Peritoneum (tissue), 1 donor: ENCODE measurements around a stretch of chr6.

GRCh38 chr6:30647645-30648027 is 703 bp downstream of the C6orf136 start:
- PRO-cap = no peak

DNA sequence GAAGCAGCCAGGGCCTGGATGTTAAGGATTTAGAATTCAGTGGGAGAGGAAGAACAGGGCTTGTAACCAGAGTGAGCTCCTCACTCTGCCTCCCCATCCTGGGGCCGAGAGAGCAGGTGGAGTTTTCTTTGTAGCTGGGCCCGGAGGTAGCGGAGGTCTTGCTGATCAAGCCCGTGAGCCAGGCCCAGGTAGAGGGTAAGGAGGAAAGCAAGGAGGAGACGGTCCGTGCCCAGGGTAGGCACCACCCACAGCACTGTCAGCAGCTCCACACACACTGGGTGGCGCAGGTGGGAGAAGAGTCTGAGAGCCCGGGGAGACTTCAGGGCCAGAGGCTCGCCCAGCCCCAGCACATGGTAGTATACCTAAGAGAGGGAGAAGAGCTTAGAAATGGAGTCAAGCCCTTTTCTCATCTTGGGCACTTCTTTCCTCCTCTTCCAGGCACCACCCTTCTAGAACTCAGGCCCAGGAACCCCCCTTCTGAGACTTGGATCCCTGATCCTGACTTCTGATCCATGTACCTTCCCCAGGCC is 2.1 kb downstream of the NRM start:
- PRO-cap = no peak

- PRO-cap = no peak
Measured at GRCh38 chr6:30722219-30723432, 2.5 kb downstream of the TUBB start.

- PRO-cap = no peak
Measured at GRCh38 chr6:30730332-30731260, 10.4 kb downstream of the TUBB start.

- PRO-cap = unidirectional peak, plus-strand start at chr6:30752648
Measured at GRCh38 chr6:30752094-30753176, 8.1 kb upstream of the IER3 start.

DNA sequence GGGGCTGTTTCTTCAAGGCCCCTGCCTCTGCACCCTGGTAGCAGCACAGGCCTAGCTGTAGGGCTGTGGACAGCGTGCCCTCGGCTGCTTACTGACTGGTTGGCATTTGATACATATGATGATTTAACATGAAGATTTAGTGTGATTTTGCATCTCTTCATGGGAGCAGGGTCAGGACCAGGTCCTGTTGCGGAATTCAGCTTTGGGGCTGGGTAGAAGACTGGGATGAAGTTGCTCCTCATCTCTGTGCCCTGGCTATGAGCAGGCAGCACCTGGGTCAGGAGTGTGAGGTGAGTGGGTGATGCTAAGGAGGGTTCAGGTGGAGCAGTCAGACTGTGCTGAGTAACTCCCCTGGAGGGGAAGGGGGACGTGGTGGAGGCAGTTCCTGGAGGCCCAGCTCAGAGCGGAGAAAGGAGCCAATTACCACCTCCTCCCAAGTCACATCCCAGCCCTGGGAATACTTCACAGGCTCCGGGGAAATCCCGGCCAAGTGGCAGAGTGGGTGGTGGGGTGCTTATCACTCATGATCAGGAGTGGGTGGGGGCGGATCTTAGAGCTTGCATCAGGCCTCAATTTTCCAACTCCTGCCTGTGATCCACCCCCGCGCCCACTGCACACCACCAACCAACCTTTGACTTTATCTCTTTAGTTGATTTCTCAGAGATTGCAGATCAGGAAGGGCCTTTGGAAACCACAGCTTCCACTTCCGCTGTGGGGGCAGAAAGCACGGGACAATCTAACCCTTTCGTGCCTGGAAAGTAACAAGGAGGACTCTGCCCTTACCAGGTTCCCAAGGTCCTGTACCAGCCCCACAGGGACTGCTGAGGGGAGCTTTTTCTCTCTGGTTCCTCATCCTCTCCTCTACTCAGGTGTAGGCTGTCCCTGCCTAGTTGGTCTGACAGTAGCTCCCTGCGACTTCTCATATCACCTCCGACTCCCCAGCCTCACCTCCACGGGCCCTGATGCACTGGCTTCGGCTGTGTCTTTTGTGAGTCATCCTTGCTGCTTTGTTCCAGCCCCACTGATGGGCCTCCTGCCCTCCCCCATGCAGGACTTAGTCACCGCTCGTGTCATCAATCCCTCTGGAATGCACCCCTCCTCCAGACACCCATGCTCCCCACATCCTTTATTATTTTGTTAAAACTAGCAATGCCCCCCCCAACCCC is 24.8 kb upstream of the IER3 start:
- PRO-cap = no peak

- PRO-cap = no peak
Measured at GRCh38 chr6:30847627-30848705, 36.4 kb upstream of the DDR1 start.

GRCh38 chr6:30882396-30883557 is 1.5 kb upstream of the DDR1 start:
- PRO-cap = no peak

GRCh38 chr6:30948917-30950453 is 8.7 kb downstream of the MUCL3 start:
- PRO-cap = no peak

DNA sequence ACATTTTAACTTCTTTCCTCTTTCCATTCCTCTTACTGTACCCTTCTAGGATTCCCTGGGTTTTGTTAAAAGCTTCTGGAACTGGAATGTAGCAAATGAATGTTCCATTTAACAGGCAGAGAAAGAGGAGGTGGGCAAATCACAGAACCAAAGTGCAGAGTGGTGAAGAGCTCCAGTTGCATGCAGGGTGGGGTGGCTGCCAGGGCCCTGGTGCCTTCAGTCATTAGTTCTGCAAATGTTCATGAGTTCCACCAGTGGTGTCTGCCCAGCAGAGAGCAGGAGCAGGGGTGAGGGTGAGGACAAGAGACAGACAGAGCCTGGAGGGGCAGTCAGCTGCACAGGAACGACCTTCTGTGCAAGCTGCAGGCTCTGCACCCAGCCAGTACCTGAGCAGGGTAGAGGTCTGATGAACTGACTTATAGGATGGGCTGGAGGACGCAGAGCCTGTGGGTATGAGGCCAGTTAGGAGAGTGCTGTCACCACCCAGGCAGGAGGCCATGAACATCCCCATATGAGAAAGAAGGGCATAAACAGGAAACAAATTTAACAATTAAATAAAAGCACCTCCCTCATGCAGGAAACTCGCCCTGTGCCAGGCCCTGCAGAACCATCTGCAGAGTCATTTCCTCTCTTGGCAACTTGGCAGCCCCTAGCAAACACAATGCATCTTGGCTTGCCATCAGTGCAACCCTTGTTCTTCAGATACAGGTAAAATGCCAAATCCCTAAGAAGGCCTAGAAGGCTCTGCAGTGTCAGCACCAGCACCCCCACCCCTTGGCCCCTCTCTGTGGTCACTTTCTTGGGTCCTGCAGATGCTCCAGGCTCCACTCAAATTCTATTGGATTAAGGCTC is 18.0 kb downstream of the C6orf15 start:
- PRO-cap = no peak

GRCh38 chr6:31126453-31127307 is 6.4 kb upstream of the CDSN start:
- PRO-cap = no peak

DNA sequence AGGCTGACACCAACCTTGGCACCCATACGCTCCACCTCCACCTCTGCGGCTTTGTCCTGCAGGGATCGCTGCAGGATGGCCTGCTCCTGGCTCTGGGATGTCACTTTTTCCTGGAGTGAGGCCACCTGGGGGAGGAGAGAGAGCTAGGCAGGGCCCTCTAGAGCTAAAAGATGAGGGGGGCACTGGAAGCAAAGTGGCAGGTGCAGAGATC is 9.1 kb downstream of the CCHCR1 start:
- PRO-cap = no peak

GRCh38 chr6:31164892-31165735 is 5.4 kb downstream of the POU5F1 start:
- PRO-cap = no peak

DNA sequence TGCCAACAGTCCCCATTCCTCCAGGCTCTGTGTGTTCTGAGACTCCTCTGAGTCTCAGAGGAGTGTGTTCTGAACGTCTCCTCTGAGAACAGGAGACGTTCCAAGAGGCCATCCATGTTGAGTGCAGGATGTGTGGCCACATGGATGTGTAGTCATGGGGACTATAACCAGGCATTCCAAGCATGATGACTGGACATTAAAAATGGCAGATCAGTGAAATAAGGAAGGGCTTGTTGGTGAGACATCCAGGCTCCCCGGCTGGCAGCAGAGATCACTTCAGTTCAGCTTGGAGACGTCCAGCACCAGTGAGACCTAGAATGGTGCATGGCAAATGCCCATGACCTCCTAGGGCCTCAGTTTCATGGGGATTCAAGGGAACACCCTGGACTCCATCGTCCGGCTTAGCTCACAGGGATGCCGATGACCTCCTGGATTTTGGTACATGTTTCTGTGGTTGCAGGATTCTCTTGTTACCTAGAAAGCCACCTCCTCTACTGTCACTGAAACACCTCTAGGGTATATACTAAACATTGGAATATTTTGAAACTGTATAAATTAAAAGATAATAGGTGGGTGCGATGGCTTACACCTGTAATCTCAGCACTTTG is 34.4 kb upstream of the POU5F1 start:
- PRO-cap = no peak

DNA sequence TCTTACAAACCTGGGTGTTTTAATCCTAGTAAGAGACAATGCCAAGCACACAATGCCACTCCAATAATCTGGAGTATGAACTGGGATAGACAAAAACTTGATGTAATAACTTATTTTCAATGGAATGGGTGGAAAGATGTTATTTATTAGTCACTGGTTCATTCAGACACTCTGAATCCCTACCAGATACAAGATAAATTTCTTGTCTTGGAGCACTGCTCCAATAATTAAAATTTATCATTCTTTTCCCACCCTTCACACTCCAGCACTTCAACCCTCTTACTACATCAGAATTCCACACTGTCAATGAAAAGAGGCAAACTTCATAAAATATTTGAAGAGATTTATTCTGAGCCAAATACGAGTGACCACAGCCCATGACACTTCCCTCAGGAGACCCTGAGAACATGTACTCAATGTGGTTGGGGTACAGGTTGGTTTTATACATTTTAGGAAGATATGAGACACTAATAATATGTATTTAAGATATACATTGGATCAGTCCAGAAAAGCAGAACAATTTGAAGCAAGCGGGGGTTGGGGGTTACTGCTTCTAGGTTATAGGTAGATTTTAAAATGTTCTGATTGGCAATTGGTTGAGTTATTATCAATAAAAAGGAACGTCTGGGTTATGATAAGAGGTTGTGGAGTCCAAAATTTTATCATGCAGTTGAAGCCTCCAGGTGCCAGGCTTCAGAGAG is 7.2 kb downstream of the HLA-C start:
- PRO-cap = no peak

DNA sequence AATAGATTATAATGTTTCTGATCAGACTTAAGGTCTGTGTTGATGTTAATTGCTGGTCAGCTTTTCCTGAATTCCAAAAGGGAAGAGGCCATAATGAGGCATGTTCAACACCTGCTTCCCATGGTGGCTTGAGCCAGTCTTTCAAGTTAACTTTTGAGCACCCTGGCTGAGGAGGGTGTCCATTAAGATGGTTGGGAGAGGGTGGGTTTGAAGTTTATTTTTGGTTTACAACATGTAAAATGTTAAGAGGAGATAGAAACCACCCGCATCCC is 6.7 kb downstream of the HLA-C start:
- PRO-cap = no peak

DNA sequence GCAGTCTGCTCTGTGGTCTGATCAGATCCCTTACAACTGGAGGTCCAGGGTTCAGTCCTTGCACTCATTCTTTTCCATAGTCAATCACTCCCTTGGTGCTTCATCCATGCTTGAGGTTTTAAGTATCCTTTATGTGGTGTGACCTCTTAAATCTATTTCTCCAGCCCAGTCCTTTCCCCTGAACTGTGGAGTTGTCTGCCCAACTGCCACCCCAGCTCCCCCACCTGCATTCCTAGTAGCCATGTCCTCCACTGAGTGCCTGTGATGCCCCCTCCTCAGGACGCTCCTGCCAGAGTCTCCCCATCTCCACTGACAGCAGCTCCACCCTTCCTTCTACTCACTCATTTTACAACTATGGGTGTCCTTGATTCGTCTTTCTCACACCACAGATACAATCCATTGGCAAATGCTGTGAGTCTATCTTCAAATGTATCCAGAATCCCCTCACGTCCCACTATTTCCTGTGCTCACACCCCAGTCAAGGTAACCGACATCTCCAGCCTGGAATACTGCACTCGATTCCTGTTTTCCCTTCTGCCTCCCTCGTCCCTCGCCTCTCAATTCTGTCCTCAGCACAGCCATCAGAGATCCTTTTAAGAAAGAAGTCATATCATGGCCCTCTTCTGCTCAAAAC is 4.8 kb downstream of the HLA-C start:
- PRO-cap = no peak

DNA sequence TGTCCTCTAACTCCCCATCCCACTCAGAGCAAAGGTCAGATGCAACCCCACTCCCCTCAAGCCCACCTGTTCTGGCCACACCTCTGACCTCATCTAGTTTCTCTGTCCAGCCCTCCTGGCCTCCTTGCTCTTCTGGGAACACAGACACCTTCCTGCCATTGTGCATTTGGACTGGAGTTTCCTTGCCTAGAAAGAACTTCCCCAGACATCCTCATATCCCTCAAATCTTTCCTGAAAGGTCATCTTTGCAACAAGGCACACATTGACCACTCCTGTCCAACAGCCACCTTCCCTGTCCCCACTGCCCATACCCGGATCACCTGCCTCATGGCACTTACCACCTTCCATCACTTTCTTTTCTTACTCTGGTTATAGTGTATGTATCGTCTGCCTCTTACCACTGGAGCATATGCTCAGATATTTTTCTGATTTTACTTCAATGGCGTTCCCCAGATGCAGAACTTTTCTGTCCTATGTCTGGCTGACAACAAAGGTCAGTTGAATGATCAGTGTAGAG is 4.3 kb downstream of the HLA-C start:
- PRO-cap = no peak

DNA sequence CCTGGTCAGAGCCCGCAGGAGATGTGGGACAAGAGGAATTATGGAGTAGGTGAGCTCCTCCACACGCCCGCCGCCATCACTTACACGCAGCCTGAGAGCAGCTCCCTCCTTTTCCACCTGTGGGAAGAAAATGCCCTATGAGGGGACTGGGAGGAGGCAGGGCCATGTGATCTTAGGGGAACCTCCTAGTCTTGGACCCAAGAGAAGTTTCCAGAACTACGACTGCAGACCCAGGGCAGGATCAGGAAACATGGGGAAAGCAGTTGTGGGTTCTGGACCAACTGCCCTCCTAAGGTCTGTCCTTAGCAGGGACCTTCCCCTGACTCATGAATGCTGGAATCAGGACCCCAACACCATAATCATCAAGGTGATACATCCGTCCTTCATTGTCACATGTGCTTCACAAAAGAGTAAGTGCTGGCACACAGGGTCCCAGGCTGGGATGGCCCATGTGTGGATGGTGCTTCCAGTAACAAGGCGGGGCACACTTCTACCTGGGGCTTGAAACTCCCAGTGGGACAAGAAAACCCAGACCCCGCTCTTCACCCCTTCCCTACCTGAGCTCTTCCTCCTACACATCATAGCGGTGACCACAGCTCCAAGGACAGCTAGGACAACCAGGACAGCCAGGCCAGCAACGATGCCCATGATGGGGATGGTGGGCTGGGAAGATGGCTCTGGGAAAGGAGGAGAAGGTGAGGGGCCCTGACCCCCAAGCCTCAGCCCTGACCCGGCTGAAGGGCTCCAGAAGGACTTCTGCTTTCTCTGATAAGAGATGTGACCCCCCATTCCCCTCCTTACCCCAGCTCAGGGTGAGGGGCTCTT is 2.3 kb downstream of the HLA-C start:
- PRO-cap = no peak

DNA sequence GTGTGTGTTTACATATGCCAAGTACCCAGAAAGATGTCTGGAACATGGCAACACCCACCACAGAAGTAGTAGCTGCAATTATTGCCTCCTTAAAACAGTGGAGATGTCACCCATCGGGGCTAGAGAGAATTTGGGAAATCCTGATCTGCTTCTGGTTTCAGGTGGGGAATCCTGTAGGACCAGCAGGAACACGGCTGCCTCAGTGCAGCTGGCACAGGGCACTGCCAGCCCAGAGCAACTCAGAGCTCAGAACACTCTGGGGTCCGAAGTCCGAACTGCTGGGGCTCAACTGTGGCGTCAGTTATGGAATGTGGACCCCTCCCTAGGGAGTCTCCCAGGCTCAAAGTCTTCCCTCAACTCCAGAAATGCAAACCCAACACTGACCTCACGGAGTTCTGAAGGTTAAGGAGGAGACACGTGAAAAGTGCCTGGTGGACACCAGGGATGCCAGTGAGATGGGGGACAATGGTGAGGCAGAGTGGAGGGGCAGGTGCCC is 21.4 kb upstream of the HLA-B start:
- PRO-cap = no peak